Melanocyte of skin (primary cell): Measurements from ENCODE around the gene SRGN.

DNA sequence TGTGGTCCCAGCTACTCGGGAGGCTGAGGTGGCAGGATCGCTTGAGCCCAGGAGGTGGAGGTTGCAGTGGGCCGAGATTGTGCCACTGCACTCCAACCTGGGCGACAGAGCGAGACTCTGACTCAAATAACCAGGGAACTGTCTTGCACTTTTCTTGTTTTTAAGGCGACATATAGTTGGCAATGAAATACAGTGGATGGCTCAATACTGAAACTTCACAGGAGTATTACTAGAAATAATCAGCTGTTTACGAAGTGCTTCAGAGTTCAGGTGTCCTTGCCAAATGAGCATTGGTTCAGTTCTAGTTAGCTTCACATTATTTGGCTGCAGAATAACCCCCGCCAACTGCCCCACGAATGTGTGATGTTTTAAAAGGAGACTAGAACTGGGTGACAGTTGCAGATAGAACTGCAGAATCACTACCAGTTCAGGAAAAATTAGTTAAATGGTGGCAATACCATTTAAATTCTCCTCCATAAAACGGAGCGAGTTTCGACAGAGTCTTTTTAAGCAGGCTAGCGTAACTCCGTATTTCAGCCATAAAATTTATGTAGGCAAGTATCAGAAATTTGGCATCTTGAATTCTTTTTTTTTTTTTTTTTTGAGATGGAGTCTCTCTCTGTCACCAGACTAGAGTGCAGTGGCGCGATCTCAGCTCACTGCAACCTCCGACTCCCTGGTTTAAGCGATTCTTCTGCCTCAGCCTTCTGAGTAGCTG lies 2.1 kb downstream of the NRBF2 start:
- CAGE, long polyA plus RNA, 2 experiments, result no peak in any of the 2 experiments

DNA sequence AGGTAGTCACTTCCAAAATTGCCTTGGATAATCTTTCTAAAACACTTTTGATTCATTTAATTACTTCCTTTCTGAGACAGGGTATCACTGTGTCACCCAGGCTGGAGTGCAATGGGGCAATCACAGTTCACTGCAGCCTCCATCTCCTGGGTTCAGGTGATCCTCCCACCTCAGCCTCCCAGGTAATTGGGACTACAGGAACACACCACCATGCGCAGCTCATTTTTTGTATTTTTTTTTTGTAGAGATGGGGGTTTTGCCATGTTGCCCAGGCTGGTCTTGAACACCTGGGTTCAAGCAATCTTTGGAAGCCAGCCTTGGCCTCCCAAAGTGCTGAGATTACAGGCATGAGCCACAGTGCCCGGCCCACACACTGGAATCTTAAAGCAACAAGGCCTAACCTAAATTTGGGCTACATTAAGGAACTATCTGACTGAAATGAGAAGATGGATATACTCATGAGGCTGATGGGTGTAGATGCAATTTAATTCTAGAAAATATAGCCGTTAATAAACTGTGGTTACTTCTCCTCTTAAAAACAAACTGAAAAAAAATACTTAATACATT lies 63.7 kb downstream of the NRBF2 start:
- CAGE, long polyA plus RNA, 2 experiments, result no peak in any of the 2 experiments

- CAGE, long polyA plus RNA, 2 experiments, result no peak in any of the 2 experiments
Measured at GRCh38 chr10:63214637-63216070, 82.0 kb downstream of the NRBF2 start.

DNA sequence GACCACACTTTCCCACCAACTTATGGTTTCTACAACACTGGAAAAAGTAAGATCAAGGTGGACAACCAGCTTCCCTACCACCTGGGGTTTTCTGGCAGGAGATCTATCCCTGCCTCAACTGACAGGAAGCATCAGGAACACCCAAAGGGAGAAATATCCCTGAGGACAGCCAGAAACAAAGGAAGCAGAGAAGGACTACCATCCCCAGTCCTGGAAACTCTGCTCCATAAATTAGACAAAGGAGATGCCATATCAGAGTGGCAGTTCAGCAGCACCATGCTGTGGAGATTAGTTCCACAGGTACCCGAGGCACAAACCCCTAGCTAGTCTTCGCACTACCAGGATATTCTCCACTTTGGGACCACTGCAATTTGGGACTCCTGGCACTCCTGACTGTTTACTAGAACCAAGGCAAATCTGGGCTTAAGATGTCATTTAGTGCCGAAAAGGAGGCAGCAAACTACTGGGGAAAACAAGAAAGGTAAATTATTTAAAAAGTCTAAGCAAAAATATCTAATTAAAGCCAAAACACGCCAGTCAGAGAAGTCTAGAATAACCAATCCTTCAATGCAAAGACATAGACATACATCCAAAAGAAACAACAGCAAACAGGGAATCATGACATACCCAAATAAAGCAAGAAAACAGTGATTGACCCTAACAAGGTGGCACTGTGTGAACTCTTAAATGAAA lies 110.9 kb downstream of the NRBF2 start:
- CAGE, long polyA plus RNA, 2 experiments, result no peak in any of the 2 experiments

DNA sequence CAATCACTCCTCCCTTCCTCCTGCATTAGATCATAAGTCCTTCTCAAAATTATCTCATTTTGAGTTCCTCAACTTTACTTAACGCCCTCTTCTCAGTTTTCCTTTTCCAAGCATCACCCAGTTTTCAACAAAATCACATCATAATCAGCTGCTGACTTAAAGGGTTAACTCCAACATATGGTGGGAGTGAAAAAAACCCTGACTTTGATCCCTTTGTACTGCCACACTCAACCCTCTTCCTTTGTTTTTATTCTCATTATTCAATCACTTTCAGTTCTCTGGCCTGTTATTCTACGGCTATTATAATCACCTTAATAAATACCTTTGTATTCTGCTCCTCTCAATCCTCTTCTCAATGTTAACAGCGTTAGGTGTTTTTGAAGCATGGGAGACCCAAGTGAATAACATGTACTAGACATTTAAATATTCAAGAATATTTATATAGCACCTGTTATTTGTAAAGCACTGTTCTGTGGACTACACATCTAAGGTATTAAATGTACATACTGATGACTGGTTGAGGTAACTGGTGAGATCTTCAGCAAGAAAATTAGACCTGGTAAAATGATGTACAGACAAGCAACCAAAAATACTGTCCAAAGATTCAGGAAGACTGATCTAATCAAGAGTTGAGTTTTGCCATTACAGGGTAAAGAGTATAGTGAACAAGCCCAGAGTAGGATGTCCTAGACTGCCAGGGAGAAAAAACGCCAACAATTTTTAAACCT lies 24.1 kb downstream of the JMJD1C start:
- CAGE, long polyA plus RNA, 2 experiments, result no peak in any of the 2 experiments

GRCh38 chr10:63520602-63521054 lies 573 bp upstream of the REEP3 start:
- CAGE, long polyA plus RNA, 2 experiments, result no peak in any of the 2 experiments

DNA sequence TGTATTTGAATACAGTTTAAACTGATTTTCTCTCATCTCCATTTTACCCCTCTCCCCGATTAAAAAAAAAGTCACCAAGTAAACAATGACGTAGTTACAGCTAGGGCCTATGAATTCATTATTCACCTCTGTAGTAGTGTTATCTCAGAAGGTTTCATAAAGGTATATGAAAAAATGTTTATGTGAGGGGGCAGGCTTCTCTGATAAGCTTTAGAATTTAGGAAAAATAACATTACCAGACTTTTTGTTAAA lies 1.1 kb downstream of the REEP3 start:
- CAGE, long polyA plus RNA, 2 experiments, result no peak in any of the 2 experiments

DNA sequence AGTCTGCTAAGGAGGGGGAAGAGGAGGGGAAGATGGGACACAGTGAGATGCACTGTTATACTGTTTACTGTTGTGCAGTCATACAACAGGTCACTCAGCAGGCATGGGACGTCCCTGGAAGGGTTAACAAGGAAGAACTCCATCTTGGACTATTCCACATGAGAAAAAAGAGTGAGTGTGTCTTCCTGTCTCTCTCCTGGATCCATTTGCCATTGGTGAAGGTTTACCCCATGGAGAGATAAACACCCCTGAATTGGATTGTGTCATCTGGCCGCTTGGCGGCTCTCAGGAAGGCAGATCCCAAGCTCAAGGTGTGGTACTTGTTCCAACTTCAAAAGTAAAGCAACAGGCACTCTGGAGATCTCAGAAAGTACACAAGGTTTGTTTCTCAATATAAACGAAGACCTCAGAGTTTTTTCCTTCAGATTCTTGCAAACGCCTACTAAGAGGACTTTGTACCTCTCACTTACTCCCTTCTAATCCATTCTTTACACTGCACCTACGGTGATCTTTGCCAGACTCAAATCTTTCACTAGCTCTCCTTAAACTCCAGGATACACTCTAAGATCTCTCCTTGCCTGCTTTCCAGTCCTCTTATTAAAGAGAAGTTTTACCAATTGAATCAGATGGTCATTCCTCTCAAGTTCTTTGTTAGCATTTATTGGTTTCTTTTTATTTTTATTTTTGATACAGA lies 116.7 kb downstream of the REEP3 start:
- CAGE, long polyA plus RNA, 2 experiments, result no peak in any of the 2 experiments

- CAGE, long polyA plus RNA, 2 experiments, result no peak in any of the 2 experiments
Measured at GRCh38 chr10:66717541-66717893, 208.3 kb upstream of the LRRTM3 start.

GRCh38 chr10:67045344-67045690 lies 119.5 kb downstream of the LRRTM3 start:
- CAGE, long polyA plus RNA, 2 experiments, result no peak in any of the 2 experiments

DNA sequence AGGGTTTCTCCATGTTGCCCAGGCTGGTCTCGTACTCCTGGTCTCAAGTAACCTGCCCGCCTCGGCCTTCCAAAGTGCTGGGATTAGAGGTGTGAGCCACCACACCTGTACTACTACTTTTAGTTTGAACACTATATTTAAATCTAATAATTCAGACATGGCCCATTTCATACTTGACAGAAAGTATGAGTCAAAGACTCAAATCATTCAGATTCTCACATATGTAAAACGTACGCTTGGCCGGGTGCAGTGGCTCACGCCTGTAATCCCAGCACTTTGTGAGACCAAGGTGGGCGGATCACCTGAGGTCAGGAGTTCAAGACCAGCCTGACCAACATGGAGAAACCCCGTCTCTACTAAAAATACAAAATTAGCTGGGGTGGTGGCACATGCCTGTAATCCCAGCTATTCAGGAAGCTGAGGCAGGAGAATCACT lies 19.9 kb downstream of the SIRT1 start:
- CAGE, long polyA plus RNA, 2 experiments, result no peak in any of the 2 experiments

- CAGE, long polyA plus RNA, 2 experiments, result no peak in any of the 2 experiments
Measured at GRCh38 chr10:67998636-67999381, 76.3 kb downstream of the HERC4 start.

DNA sequence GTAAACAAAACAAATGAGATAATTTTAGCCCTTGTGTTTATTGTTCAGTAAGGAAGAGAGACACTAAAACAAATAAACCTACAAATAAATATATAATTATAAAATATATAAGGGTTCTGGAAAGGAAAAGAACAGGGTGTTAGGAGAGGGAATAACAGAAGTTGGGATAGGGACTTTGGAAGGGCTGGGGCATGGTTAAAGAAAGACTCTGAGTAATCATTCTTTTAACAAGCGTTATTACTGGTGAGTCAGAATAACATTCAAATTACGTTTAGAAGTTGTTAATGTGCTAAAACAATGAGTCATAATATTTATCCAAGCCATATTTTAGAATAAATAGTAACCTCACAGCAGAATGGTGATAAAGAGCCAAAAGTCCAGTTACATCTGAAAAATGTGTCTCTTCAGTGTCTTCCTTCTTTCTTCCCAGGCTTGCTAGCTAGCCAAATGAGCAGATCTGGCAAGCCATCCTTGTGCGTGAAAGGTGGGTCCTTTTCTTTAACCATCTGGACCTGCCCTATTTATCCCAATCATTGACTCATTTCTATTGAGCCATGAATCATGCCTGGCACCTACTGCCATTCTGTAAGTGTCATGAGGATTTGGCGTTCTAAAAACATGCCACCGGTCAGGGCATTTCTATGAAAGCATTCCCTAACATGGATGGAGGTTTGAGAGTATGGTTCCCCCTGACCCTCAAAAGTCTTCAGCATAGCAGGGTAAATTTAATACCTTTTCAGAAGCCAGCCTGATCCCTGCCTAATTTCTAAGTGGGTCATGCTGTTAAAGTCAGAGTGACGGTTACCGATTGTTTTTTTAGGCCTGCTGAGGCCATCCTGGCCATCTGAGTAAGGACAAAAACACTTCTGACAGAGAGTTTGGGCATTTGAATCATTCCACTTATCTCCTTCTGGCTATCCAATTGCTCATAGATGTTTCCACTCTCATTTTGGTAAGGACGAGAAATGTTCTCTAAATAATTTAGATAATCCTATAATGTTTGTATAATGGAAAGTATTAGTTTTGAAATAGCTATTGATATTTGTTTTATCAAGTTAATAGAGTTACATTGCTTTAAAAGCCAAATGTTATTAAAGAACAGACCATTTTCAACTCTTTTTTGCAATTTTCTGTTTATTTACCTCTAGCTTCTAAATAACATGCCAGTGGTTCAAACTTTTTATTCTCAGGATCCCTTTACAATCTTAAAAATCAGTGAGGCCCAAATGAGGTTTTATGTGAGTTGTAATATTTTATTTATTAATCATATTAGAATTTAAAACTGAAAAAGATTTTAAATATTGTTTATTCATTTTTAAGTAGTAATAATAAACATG lies 27.0 kb downstream of the MYPN start:
- CAGE, long polyA plus RNA, 2 experiments, result no peak in any of the 2 experiments

GRCh38 chr10:68153448-68154165 lies 44.3 kb downstream of the MYPN start:
- CAGE, long polyA plus RNA, 2 experiments, result no peak in any of the 2 experiments

- CAGE, long polyA plus RNA, 2 experiments, result no peak in any of the 2 experiments
Measured at GRCh38 chr10:68328118-68328814, 3.6 kb upstream of the HNRNPH3 start.

DNA sequence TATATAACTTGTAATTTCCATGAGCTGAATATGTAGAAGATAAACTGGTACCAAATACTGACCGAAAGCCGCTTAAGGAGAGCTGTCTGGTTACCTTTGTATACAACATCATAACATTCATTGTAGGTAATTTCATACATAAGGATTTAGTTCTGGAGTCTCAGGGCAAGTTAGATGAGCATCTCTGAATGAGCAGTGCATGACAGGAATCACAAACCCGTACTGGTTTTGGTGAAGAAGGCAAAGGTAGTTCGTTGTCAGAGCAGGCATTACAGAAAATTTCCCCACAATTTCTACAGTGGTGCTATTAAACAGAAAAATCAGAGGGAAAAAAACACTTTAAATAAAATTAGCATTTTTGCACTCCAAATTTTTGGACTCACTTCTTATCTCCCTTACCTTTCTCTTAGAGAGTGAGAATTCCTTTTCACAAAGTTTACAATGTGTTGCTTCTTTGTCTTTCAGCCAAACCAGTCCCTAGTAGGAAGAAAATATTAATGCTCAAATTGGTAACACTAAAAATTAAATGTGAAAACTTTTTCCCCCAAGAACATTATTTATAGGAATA lies 13.0 kb upstream of the PBLD start:
- CAGE, long polyA plus RNA, 2 experiments, result no peak in any of the 2 experiments

- CAGE, long polyA plus RNA, 2 experiments, result no peak in any of the 2 experiments
Measured at GRCh38 chr10:68599931-68600815, 40.0 kb downstream of the TET1 start.

- CAGE, long polyA plus RNA, 2 experiments, result no peak in any of the 2 experiments
Measured at GRCh38 chr10:68828047-68828673, 829 bp downstream of the STOX1 start.

- CAGE, long polyA plus RNA, 2 experiments, result no peak in any of the 2 experiments
Measured at GRCh38 chr10:69051229-69051843, 36.6 kb upstream of the SRGN start.

DNA sequence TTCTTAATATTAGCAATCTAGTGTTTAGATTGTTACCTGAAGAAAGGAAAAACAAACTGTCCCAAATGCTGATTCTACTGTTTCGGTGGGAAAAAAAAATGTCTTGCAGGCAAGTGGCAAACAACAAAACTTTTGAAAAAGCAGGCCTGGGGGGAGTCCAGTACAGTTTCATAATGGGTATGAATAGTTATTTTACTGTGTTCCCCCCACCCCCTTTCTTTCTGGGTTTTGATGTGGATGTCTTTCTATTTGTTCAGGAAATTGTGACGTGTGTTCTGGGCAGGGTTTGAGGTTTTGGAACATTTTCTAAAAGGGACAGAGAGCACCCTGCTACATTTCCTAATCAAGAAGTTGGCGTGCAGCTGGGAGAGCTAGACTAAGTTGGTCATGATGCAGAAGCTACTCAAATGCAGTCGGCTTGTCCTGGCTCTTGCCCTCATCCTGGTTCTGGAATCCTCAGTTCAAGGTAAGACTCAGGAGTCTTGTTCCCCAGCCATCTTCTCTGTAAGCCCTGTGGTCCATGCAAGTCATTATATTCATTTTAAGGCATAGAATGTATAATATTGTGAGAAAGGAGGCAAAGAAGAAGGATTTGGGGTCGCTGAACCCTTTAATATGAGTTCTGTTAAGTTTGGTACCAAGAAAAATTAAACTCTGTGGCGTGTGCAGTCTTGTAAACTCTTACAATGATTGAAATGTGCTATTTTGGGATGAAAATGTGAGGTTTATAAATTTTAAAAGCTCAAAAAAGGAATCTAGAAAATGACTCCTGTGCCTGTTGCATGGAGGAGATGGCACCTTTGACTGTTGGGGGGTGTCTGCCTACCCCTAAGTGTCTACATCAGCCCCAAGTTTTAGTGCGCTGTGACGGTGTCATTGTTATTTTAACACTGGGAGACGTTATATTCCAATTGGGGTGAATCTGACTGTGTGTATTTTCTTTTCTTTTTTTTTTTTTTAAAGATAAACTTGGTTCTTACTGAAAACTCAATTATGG lies at the start of gene SRGN:
Gene SRGN (plus strand): TSS at position 333 of the 997 bp plus-strand sequence.
- CAGE, long polyA plus RNA, 2 experiments, result no peak in any of the 2 experiments